Right atrium auricular region (tissue), 2 donors: ENCODE measurements around a stretch of chr7.

GRCh38 chr7:159197087-159198027, 52.7 kb upstream of the VIPR2 start:
- PRO-cap = no peak
- RAMPAGE, long total RNA, 2 experiments = no peak in any of the 2 experiments